SK-N-DZ (cell line): Measurements from ENCODE around the gene TM9SF3.

DNA sequence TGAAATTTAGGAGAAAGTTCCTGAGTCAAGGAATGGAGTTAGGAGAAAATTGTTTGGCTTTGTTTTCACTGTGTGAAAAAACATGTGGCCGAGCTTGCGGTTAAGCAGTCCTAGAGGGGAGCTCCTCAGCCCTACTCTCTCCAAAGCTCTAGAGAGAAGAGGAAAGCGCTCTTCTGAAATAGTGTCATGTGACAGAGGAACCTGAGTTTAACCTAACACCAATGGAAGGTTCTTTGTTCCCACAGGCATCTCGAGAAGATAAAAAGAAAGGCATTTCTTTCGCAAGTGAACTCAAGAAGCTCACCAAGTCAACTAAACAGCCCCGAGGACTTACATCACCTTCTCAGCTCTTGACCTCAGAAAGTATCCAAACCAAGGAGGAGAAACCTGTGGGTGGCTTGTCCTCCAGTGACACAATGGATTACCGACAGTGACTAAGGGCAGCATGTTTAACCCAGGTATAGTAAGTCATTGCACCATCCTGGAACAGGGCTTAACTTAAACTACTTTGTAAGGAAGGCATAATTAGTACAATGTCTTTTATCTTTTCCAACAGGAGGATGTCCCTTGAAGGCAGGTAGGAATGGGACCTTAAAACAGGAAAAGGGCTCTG, 38.0 kb downstream of the NOC3L start:
RAMPAGE:
- cytosol, long total RNA: no peak
- nucleus, long total RNA: no peak

GRCh38 chr10:94610276-94610868, 64.8 kb downstream of the HELLS start:
RAMPAGE:
- cytosol, long total RNA: no peak
- nucleus, long total RNA: no peak

DNA sequence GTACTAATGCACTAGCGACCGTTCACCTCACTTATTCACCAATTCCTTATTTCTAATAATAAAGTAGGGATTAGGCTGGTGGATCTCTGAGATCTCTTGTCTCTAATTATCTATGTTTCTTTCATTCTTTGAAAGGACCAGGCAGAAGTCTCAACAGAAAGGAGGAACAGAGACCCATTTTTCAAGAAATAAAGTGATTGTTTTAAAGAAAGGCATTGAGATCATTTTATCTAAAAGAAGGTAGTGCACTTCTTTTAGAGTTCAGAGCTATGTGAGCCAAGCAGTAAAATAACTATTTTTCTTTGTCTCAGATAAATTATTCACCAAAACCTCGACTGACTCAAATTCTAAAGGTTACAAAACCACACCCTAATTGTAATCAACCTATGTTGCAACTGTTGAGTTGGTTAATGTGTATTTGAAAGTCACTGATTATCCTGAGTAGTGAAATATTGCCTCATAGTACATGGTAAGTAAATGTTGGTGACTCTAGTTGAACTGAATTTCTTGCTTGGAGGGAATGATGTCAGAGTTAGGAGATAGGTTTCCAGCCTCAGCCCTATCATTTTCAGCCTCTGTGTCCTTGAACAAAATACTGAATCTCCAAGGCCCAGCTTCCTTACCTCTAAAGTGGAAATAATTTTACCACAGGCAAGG, 3.1 kb upstream of the CYP2C18 start:
RAMPAGE:
- cytosol, long total RNA: no peak
- nucleus, long total RNA: no peak

DNA sequence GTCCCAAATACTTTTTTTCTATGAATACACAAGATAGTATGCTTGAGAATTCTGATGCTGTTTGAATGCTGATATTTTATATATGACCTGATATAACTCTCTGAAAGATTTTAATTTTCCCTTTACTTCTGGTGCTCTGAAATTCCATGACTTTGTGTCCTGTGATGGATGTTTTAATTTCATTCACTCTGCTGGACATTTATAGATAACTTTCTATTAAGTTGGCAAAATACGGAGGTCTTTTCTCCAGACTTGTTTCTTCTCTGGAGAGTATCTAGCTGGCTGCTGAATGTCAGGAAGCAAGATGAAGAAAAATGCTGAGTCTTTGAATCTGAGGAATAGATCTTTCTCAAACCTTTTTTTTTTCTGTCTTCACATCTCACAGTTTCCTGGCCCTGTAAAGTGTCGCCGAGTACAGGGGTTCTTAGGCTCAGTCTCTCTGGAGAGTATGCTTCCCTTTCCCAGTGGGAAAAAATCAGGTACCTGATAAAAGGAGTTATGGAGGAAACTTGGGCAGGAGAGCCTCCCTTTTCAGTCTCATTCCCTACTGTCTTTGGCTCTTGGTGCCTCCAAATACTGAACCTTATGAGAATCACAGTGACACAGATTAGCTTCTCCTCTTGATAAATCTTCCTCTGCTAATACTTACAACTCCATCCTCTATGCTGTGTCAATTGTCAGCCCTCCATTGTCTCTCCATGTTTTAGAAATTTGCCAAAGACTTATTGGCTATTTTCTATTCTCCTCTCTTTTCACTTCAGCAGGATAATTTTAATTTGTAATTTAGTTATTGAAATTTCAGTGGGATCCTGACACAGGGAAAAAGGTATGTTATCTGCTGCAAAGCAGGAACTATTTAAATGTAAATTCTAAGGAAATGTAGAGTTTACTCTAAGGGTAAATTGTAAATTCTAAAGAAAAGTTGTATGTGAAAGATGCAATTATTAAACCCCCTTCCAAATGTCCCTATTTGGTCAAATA, 24.7 kb downstream of the CYP2C8 start:
RAMPAGE:
- cytosol, long total RNA: no peak
- nucleus, long total RNA: no peak

DNA sequence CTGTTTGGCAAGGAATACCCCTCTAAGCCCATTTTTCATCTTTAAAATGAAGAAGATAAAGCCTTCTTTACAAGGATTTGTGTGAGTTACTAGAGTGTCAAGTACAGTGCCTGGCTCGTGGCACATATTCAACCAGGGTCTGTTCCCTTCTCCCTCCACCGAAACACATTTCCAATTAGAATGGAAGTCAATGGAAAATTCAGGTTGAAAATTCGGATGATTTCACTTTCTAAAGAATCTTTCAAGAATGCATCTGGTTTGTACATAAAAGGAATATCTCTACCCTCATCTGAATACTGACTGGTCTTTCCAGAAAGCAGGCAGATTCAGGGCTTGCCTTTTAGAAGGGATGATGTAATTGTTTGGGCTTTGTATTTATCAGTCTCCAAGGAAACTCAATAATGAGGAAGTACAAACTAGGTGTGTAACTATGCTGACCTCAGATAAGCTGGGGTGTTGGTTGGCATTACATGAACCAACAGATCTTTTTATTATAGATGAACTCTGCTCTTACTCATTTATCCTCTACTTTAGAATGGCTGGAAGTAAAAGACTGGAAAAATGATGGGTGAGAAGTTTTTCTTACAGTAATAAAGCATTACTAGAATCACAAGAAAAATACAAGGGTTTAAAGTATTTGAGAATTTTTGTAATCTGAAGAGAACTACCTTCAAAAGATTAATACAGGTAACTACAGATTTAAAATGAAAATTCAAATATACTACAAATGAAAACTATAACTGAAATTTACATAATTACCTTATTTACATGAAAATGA, 24.1 kb downstream of the PDLIM1 start:
RAMPAGE:
- cytosol, long total RNA: no peak
- nucleus, long total RNA: no peak

RAMPAGE:
- cytosol, long total RNA: no peak
- nucleus, long total RNA: no peak
These were observed 22.4 kb downstream of the PDLIM1 start for GRCh38 chr10:95268302-95268917.

DNA sequence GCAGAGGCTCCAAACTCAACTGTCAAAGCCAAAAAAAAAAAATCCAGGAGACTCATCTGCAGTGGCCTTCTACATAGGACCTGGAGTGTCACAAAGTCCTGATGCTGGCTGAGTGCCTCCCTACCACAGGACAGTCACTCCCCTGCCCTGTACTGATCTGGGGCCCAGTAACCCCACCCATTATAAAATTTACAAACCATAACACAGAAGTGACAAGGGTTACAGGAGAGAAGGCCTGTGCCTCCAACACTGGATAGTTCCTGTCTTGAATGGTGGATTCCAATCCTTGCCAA, 14.6 kb downstream of the PDLIM1 start:
RAMPAGE:
- cytosol, long total RNA: no peak
- nucleus, long total RNA: no peak

DNA sequence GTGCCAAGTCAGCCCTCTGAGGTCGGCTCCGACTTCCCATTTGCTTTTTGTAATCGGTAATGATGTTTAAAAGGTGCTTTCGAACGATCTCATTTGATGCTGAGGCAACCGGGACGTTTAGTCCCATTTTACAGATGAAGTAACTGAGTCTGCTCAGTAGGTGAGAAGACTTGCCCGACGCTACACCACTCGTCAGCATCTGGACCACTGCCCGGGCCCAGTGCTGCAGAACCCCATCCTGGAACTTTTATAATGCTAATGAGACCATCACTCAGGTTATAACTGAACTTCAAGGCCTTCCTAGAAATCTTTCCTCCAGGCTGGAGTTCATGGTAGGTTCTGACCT, 554 bp upstream of the PDLIM1 start:
RAMPAGE:
- cytosol, long total RNA: no peak
- nucleus, long total RNA: no peak

DNA sequence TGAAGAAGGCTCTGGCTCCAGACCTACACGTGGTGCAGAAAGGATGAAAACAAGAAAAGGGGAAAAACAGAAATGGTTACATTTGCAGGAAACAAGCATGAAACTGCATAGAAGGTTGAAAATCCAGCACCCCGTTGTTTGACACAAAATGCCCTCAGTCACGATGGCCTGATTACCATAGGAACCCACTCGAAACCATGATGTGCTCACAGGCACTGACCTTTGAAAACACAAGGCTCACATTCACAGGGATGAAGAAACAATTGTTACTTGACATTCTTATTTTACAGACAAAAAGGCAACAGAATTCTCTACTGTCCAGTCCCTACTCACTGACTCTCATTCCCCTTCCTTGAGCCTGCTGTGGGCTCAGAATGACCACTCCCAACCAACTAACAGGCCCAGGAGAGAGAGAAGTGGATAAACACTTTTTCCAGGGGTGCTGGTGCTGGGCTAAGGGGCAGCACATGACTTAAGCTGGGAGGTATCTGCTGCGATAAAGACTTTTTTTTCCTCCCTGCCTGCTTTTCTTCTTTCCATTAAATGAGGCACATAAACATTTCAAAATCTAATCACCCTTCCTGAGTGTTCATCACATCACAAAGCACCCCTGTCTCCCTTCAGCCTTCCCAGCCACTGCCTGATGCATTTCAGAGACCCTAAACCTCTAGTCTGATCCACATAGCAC, 131.5 kb upstream of the PDLIM1 start:
RAMPAGE:
- cytosol, long total RNA: no peak
- nucleus, long total RNA: no peak

RAMPAGE:
- cytosol, long total RNA: no peak
- nucleus, long total RNA: no peak
These were observed 126.7 kb downstream of the SORBS1 start for GRCh38 chr10:95434195-95435144.

DNA sequence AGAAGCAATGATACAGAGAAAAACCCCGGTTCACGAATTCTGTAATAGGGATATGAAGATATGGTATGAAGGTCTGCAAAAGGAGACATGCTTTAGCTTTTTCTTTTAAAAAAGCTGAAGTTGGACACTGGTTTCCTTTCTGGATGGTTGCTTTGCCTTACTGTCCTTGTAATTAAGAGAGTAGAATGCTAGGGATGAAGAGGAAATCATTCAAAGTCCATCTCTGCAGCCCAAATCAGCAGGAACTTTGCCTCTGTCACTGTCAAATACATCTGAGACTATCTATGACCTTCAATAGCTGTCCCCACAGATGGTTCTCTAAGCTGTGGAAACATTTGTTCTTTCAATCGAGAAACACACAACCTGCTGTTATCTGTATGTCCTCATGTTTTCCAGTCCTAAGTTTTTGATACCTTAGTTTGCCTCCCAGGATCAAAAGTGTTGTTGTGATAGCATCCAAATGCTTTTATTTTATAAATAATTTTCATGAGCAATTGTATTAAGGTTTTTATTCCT, 117.5 kb downstream of the SORBS1 start:
RAMPAGE:
- cytosol, long total RNA: no peak
- nucleus, long total RNA: no peak

DNA sequence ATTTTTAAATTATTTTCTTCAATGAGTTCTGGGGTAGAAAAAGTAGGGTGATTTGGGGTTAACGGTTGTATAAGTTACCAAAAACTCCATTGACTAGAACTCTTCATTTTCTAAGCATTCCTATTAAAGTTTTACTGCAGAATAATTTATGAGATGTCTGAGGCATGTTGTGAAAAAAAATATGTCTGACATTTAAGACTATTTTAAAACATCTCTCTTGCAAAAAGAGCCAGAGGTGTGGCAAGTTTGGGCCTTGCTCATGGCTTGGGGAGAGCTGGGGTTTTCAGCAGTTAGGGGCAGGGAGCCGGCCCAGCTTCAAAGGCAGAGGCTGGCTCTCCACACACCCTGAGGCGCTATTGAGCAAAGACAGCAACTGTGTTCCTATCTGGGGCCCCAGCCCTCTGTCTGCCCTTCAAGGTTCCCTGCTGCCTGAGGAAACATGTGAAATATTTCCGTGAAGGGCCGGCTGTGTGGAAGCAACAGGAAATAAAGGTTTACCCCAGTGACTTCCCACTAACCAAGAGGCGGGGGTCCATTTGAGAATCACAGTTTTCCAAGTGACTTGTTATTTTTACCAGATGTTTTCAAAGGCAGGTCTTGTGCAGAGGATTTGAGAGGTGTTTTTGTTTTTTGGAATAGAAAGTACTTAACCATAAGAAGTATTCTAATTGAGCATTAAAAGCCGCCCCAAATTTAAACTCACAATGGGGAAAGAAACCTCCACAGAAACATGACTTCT, 94.0 kb downstream of the SORBS1 start:
RAMPAGE:
- cytosol, long total RNA: no peak
- nucleus, long total RNA: no peak

GRCh38 chr10:95478684-95479430, 82.3 kb downstream of the SORBS1 start:
RAMPAGE:
- cytosol, long total RNA: no peak
- nucleus, long total RNA: no peak

RAMPAGE:
- cytosol, long total RNA: no peak
- nucleus, long total RNA: no peak
These were observed 25.1 kb downstream of the SORBS1 start for GRCh38 chr10:95535910-95536597.

RAMPAGE:
- cytosol, long total RNA: no peak
- nucleus, long total RNA: no peak
These were observed 721 bp upstream of the ZNF518A start for GRCh38 chr10:96129332-96129819.

DNA sequence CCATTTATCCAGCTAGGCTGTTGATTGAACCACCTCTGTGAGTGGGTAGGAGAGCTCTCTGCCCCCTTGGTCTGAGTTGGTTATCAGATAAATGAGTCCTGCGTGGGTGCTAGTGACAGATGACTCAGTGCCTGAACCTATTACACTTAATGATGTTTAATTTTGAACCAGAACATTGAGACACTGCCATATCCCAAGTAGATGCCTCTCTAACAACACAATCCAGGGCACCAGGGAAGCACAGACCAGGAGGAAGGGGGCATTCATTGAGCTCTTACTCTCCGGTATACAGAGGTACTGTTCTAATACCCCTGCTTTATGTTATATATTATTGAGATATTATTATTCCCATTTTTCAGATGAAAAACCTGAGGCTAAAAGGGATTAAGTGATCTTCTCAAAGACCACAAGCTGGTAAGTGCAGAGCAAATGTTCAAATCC, 9.3 kb downstream of the BLNK start:
RAMPAGE:
- cytosol, long total RNA: no peak
- nucleus, long total RNA: no peak

DNA sequence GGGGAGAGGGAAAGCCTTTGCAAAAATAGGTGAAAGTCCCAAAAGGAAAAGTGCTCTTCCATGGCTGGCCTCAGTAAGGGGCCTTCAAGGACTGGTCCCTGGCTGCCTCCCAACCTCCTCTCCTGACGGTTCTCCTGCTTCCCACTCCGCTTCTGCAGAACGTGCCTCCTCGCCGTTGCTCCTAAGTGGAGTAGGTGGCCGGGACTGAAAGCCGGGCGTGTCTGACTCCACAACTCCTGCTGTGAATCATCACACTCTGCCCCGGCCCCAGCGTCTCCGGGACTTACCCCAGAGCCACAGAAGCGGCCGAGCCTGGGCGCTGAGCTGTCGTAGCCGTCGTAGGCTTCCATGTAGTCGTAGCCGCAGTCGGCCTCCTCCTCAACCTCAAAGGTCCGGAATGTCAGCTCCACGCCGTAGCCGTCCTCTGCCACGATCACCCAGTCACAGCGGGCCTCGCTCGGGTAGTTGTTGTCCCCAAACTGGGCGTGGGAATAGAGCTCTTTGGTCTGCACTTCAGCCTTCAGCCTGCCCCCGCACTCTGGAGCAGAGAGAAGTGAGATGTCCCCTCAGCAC, 11.1 kb upstream of the OPALIN start:
RAMPAGE:
- cytosol, long total RNA: no peak
- nucleus, long total RNA: no peak

GRCh38 chr10:96559862-96560533, 26.8 kb downstream of the TM9SF3 start:
RAMPAGE:
- cytosol, long total RNA: no peak
- nucleus, long total RNA: no peak

DNA sequence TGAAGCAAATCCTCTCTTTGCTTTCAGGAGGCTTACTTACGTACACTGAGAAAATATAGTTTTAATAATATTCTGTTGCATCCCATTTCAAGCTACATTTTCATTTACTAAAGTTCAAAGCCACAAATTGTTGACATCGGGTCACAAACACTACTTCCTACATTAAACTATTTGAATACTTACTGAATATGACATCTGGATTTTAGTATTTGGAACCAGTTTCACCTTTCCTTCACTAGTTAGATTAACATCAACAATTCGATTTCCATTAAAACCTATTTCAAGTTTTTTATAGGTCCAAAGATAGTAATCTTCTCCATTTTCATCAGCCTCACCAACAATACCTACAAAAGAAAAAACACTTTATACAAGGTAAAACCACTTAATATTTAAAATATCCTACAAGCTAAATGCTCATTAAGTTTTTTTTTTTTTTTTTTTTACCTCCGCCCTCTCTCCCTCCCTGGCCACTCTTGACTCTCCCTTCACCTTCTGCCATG, 25.0 kb downstream of the TM9SF3 start:
RAMPAGE:
- cytosol, long total RNA: no peak
- nucleus, long total RNA: no peak

RAMPAGE:
- cytosol, long total RNA: no peak
- nucleus, long total RNA: no peak
These were observed at the start of gene TM9SF3 for GRCh38 chr10:96586423-96587247. Gene TM9SF3, minus strand, starts transcription at chr10:96587012.